Placental pericyte (primary cell): Measurements from ENCODE around the genes THRSP and ALG8.

- CAGE, long polyA plus RNA = no peak
Observed at GRCh38 chr11:77147452-77148482, 19.7 kb downstream of the MYO7A start.

- CAGE, long polyA plus RNA = no peak
Observed at GRCh38 chr11:77411645-77412319, 62.1 kb downstream of the PAK1 start.

- CAGE, long polyA plus RNA = no peak
Observed at GRCh38 chr11:77498354-77498616, 24.4 kb upstream of the PAK1 start.

DNA sequence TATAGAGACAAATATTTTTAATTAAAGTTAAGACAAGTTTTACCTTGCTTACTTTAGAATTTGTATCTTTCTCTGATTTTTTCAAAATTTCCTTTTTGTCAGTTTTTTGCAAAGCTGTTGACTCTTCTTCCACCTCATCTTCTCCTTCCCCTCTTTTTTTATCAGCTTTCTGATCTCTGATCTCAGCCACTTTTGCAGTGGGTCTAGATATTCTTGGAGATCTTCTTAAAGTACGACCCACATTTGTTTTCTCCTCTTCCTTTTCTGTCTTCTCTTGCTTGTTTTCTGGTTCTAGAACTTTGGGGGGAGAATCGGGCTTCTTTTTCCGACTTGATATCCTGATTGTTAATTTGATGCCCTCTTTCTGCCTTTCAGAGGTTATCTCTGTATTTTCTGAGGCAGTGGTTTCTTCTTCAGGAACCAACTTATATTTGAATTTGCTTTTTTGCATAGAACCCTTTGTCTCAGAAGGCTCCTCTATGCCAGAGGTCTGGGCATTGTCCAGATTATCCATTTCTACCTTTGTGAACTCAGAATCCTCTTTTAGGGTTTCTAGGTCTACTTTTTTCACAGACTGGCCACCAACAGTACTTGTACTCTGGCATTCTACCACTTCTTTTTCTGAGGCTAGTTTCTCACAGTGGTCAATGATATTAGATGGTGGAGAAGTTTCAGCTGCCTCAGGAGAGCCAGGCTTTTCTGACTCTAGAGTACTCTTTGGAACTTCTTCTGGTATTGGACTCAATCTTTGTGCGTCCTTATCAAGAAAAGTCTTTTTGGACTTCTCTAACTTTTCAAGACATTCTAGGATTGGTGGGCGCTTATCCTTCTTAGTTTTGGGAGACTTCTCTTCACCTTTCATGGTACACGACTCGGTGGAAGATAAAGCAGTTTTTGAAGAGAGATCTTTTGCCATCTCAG lies 63.3 kb upstream of the CLNS1A start:
- CAGE, long polyA plus RNA = no peak

- CAGE, long polyA plus RNA = no peak
Observed at GRCh38 chr11:77713938-77715057, 76.7 kb upstream of the CLNS1A start.

- CAGE, long polyA plus RNA = no peak
Observed at GRCh38 chr11:77725387-77725771, 87.8 kb upstream of the CLNS1A start.

DNA sequence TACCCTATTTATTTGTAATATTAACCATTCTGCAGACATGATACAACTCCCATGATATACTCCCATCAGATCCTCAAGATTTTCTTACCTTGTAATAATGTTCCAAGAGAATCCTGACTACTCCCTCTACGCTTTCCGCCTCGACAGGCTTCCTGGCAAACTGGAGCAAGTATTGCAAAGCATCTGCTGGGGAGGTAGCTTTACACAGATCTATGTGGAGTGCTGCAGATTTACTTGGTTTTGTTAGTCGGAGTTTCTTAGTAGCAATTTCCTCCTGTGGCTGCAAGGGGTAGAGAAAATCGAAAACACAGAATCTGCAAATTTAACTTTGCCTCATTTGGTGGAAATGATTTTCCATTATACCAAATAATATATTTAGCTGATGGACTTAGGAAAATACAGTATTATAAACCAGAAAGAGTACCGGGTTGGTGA lies 3.4 kb downstream of the INTS4 start:
- CAGE, long polyA plus RNA = no peak

DNA sequence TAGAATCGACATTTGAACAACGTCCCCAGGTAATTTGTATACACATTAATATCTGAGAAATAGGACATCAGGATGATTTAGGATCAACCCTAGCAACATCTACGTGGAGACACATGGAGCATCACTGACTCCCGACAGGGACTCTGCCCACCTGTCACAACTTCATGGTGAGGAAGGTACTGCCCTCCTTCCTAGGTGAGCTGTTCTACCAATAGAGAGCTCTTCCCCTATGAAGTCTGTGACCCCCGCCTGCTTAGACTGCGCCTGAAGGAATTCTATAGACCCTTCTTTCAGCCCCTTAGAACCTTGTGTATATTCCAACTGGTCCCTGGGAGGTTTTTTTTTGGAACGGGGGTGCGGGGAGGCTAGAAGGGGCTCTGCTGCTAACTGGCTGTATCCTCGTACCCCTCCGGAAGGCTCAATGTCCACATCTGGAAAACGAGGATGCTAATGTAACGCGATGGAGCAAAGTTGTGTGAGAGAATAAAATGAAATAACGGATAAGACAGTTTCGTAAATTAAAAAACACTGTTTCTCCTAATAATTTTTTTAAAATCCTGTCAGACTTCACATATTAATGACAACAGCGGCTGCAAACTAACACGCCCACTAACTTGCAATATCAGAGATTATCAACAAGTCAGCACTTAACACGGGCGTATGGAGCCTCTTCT lies 492 bp downstream of the INTS4 start:
- CAGE, long polyA plus RNA = no peak

GRCh38 chr11:78051087-78052006 lies 12.3 kb upstream of the THRSP start:
- CAGE, long polyA plus RNA = no peak

GRCh38 chr11:78063464-78064147 lies at the start of gene THRSP:
Gene THRSP (plus strand): TSS chr11:78063861.
- CAGE, long polyA plus RNA = no peak

DNA sequence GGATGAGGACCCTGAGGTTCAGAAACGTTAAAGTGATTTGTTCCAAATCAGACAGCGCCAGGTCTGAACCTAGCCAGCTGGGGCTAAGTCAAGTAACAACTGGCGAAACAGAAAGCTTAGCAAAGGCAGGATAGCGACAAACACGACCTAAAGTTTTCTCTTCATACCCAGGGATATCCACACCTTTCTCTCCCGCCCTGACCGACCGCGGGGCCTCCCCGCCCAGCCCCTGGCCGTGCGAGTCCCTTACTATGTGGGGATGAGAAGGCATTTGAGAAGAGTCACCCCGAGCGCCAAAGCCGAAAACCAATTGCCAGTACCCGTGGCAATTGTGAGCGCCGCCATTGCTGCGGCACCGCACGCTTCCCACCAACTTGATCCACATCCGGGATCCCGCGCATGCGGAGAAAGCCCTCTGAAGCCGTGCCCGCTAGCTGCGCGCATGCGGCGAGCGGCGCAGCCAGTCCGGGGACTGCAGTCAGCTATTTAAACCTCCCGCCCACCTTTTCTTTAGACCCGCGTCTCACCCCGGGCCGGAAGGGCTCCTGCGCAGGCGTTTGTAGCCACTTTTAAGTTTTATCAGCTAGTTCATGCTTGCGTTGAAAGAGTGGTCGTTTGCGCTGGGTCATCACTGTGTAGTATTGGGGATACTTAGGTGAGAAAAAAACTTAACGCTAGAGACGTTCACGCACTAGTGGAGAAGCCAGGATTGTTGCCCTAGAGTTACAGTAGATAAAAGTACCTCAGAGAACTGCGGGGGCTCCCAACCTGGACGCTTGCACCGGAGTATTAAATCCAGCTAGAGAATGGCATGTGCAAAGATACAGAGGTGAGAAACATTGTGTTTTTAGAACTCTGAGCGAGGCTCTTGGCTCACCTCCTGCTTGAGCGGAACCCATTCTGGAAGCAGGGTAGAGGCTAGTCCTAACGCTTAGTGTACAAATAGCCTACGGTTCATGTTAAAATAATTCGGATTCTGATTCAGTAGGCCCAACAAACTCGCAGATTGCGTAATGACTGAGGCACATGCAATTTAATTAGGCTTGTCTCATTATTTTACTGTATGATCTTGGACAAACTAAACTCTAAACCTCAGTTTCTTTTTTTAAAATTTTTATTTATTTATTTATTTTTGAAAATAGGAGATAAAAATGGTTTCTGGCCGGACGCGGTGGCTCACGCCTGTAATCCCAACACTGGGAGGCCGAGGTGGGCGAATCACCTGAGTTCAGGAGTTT lies at the start of gene ALG8:
Gene ALG8, minus strand, starts transcription at position 383 of the 1,238 bp plus-strand sequence.
- CAGE, long polyA plus RNA = no peak

- CAGE, long polyA plus RNA = no peak
Observed at GRCh38 chr11:78160373-78160984, 21.1 kb upstream of the ALG8 start.

DNA sequence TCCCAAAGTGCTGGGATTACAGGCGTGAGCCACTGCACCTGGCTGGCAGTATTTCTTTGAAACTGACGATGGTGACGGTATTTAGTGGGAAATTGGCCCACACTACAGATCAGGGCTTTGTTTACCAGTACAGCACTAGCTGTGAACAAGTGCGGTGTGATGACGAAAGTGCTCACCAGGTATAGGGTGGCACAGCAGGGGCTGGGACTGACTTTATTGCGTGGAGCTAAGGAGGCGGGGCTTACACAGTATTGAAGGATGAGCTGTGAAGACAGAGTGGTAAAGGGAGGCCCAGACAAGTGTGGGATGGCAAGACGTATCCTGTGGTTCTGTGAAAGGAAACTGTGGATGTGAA lies 20.3 kb downstream of the KCTD21 start:
- CAGE, long polyA plus RNA = no peak

DNA sequence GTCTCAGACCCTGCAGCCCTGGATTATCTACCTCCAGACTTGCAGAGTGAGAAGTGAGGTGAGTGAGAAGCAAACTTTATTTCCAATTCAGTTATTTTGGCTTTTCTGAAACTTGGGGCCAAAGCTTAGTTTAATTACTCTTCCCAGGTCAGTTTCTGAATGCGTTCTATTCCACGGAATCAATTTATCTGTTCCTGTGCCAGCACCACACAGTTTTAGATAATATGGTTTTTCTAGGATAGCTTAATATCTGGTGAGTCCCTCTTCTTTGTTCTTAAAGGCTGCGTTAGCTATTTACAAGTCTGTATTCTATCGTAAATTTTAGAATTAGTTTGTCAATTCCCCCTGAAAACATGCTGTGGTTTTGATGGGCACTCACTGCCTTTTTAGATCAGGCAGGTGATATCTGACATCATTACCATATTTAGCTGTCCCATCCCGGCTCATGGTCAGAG lies 150.3 kb upstream of the NARS2 start:
- CAGE, long polyA plus RNA = no peak

DNA sequence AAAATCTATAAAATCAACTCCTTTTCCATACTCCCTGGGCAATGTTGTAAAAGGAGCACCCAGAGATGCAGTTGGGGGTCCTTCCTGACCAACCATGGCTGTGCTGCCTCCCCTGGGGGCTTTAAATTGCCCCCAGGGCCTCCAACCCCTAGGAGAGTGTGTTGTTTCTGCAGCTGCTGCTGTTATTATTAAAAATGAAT lies 302.8 kb upstream of the NARS2 start:
- CAGE, long polyA plus RNA = no peak

DNA sequence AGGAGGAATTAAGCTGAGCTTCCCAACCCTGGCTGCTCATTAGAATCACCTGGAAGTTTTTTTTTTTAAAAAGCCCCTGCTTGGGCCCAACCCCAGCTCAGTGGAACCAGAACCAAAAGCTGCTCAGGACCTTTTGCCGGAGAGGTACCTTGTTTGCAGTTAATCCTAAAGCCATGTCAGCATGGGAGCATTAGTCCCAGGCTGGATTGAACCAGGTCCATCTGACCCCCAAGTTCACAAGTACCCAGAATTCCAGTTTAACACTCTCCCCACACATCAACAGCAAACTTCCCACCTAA lies 243.6 kb downstream of the TENM4 start:
- CAGE, long polyA plus RNA = no peak

DNA sequence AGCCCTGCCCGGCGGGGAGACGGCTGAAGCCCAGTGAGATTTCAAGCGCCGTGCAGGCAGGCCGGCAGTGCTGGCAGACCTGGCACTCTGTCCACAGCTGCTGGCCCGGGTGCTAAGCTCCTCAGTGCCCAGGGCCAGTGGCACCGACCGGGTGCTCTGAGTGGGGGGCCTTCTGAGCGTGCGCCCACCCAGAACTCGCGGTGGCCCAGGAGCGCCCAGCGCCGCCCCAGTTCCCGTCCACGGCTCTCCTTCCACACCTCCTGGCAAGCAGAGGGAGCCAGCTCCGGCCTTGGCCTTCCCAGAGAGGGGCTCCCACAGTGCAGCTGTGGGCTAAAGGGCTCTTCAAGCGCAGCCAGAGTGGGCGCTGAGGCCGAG lies 989.0 kb downstream of the FAM181B start:
- CAGE, long polyA plus RNA = no peak

DNA sequence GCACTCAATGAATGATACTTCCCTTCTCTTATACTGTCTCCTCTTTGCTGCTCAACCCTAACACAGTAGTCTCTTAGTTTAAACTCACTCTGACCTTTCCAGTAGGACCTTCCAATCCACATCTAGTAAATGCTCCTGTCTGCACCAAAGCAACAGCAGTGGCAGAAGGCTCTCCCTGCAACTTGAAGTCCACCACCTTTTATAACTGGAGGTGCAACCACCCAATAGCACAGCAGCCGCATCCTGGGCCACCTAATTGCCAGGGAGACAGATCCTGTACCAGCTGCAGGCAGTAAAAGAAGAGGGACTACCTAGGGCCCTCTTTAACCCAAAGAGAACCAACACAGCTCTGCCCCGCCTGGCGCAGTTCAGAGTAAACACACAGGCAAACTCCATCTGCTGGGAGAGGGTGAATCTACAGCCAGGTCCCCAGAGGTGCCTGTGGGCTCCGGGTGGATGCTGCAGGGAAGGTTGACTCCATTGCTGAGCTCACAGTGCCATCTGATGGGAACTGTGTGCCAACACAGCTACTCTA lies 38.2 kb downstream of the FAM181B start:
- CAGE, long polyA plus RNA = no peak

GRCh38 chr11:82902157-82902392 lies 539 bp downstream of the DDIAS start:
- CAGE, long polyA plus RNA = no peak

- CAGE, long polyA plus RNA = no peak
Observed at GRCh38 chr11:83044967-83045331, 26.7 kb downstream of the RAB30 start.